ENCODE data around the genes XYLT2, SPATA20 and SPAG9.

- CAGE, long polyA plus RNA: no peak
- RRBS: 3% methylated on average over 2 of the region's 4 CpGs
These were observed 290 bp upstream of the COL1A1 start for GRCh38 chr17:50201718-50202123.

- CAGE, long polyA plus RNA: no peak
- RRBS: no CpG with 5 or more reads among the region's 10 CpGs
These were observed 5.8 kb downstream of the TMEM92 start for GRCh38 chr17:50279999-50280488.

GRCh38 chr17:50345992-50346960, at the start of gene XYLT2:
Gene XYLT2, plus strand, starts transcription at chr17:50346126.
- CAGE, long polyA plus RNA: no peak
- RRBS: 2% methylated on average over 50 of the region's 100 CpGs

GRCh38 chr17:50363672-50364369, 9.2 kb downstream of the MRPL27 start:
- CAGE, long polyA plus RNA: no peak
- RRBS: no CpG with 5 or more reads among the region's 9 CpGs

GRCh38 chr17:50364370-50365224, 8.4 kb downstream of the MRPL27 start:
- CAGE, long polyA plus RNA: no peak
- RRBS: no CpG with 5 or more reads among the region's 9 CpGs

DNA sequence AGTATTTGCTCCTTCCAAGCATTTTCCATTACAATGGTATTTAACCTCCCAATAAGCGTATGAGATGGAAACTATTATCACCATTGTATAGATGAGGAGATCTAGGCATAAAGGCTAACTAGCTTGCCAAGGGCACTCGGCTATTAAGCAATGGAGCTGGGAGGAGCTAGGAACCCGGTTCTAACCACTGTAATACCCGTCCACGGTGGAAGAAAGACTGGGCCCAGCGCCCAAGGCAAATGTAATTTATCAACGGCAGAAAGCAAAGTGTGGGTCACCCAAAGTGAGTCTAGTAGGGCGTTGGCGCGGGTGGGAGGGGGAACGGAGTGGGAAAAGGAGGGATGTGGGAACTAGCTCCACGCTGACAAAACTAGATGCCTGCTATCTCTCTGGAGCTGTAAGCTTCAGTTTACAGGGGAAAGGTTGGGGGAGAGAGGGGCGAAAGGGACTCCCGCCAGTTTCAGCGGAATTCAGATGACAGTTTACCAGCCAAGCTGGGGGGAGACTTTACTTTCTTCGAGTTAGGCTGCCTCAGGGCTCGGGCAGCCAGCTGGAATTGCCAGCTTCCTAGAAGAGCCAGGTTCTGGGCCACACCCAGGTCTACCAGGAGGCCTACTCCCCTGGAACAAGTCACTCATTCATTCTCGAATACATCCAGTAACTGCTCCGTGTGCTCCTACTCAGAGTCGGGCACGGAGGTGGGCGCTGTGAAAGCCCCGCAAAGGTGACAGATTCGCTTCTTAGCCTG, 928 bp downstream of the LRRC59 start:
- CAGE, long polyA plus RNA: no peak
- RRBS: no CpG with 5 or more reads among the region's 24 CpGs

DNA sequence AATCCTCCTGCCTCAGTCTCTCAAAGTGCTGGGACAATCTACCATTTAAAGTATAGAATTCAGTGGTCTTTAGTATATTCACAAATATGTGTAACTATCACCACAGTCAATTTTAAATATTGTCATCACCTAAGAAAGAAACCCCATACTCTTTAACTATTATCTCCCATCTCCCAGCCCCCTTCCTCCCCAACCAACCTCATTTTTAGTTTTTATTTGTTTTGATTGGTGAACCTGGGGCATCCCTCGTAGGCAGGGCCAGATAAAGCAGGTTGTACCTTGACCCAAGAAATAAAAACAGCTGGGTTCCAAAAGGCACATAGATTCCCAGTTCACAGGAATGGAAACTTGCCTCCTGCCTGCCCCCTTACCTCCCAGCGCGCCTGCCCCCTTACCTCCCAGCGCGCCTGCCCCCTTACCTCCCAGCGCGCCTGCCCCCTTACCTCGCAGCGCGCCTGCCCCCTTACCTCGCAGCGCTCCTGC, 2.9 kb upstream of the RSAD1 start:
- CAGE, long polyA plus RNA: no peak
- RRBS: no CpG with 5 or more reads among the region's 12 CpGs

GRCh38 chr17:50476309-50476947, 2.2 kb upstream of the RSAD1 start:
- CAGE, long polyA plus RNA: no peak
- RRBS: no CpG with 5 or more reads among the region's 16 CpGs

DNA sequence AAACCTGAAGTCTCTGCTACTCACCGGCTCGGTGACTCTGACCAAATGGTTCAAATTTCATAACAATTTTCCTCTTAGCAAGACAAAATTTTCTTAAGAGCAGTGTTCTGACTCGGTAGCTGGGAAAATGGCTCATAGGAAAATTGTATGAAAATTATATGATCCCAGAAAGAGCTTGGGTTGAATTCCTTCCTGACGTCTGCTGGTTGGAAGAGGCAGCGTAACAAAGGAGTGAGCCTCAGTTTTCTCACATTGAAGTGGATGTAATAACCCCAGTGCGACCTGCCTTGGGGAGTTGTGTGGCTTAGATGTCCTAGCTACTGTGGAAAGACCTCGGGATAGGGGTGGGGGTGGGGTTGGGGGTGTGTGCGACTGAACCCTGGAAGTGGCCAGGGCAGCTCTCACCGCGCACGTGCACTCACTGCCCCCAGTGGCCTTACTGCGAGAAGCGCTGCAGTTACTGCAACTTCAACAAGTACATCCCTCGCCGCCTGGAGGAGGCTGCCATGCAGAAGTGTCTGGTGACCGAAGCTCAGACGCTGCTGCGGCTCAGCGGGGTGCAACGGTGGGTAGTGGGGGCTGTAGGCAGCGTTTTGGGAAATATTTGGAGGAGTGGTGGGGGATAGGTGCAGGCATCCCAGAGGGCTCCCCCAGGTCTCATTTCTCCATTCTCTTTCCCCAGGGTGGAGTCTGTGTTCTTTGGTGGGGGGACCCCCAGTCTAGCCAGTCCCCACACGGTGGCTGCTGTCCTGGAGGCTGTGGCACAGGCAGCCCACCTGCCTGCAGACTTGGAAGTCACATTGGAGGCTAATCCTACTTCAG, 749 bp downstream of the RSAD1 start:
- CAGE, long polyA plus RNA: no peak
- RRBS: no CpG with 5 or more reads among the region's 22 CpGs

GRCh38 chr17:50484360-50485691, 6.2 kb downstream of the RSAD1 start:
- CAGE, long polyA plus RNA: no peak
- RRBS: no CpG with 5 or more reads among the region's 12 CpGs

DNA sequence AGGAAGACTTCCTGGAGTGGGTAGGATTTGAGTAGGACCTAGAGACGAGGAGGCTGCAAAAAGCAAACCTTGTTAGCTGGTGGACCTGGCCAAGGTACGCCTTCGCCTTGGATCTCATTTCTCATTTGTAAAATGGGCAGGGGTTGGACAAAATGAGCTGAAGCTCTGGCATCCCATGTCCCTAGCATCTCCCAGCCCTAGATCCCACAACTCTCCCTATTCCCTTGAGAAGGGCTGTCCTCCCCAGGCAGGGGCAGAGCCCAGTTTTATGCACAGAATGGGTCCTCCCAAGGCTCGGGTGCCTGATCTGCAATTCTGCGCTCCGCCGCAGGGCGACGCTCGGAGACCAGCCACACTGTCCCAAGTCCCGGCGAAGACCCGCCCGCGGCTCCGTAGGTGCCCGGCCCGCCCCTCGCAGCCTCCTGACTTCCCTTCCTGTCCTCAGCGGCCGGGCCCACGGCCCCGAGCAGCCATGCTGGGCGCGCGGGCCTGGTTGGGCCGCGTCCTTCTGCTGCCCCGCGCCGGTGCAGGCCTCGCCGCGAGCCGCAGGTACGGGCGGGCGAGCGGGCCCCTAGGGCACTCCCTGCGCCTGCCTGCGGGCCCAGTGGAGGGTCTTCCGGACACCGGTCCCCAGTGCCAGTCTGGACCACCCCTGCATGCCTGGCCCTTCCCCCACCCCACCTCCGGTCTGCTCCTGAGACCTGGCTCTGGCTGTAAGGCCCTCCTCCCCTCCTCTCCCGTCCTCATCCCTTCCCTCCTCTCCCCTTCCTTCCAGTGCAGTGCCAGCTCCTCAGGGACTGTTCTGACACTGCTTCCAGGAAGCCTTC, at the start of gene SPATA20:
TSS of gene SPATA20 (plus strand) at position 438 of the 827 bp plus-strand sequence.
- CAGE, long polyA plus RNA: start-site peak on the plus strand centred at position 433 of the sequence, 86 bp wide, 38 and 121 reads in 2 replicates
- RRBS: 1% methylated on average over 22 of the region's 45 CpGs

DNA sequence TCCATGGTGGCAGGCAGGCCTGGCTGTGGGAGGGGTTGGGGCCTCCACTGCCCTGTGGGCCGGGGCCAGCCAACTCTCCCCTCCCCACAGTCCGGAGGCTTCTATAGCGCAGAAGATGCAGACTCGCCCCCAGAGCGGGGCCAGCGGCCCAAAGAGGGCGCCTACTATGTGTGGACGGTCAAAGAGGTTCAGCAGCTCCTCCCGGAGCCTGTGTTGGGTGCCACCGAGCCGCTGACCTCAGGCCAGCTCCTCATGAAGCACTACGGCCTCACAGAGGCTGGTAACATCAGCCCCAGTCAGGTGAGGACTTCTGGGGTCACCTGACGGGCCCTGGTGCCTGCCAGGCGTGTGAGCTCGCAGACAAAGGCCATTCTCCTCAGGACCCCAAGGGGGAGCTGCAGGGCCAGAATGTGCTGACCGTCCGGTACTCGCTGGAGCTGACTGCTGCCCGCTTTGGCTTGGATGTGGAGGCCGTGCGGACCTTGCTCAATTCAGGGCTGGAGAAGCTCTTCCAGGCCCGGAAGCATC, 3.7 kb downstream of the SPATA20 start:
- CAGE, long polyA plus RNA: no peak
- RRBS: 47% methylated on average over 10 of the region's 22 CpGs

GRCh38 chr17:50558683-50559176, 1.8 kb upstream of the CACNA1G start:
- CAGE, long polyA plus RNA: no peak
- RRBS: 11% methylated on average over 4 of the region's 33 CpGs

- CAGE, long polyA plus RNA: no peak
- RRBS: no CpG with 5 or more reads among the region's 9 CpGs
These were observed 15.7 kb upstream of the ABCC3 start for GRCh38 chr17:50618980-50619423.

- CAGE, long polyA plus RNA: no peak
- RRBS: no CpG with 5 or more reads among the region's 17 CpGs
These were observed 26.9 kb downstream of the ABCC3 start for GRCh38 chr17:50661332-50662317.

- CAGE, long polyA plus RNA: no peak
- RRBS: no CpG with 5 or more reads among the region's 11 CpGs
These were observed 4.0 kb downstream of the TOB1 start for GRCh38 chr17:50861699-50863034.

GRCh38 chr17:50889518-50890122, 23.5 kb upstream of the TOB1 start:
- CAGE, long polyA plus RNA: no peak
- RRBS: no CpG with 5 or more reads among the region's 3 CpGs

GRCh38 chr17:50903609-50904988, 37.9 kb upstream of the TOB1 start:
- CAGE, long polyA plus RNA: no peak
- RRBS: 27% methylated on average over 1 of the region's 21 CpGs

- CAGE, long polyA plus RNA: no peak
- RRBS: 2% methylated on average over 34 of the region's 78 CpGs
These were observed at the start of gene SPAG9 for GRCh38 chr17:51120295-51120926. Gene SPAG9, minus strand, starts transcription at chr17:51120868.

DNA sequence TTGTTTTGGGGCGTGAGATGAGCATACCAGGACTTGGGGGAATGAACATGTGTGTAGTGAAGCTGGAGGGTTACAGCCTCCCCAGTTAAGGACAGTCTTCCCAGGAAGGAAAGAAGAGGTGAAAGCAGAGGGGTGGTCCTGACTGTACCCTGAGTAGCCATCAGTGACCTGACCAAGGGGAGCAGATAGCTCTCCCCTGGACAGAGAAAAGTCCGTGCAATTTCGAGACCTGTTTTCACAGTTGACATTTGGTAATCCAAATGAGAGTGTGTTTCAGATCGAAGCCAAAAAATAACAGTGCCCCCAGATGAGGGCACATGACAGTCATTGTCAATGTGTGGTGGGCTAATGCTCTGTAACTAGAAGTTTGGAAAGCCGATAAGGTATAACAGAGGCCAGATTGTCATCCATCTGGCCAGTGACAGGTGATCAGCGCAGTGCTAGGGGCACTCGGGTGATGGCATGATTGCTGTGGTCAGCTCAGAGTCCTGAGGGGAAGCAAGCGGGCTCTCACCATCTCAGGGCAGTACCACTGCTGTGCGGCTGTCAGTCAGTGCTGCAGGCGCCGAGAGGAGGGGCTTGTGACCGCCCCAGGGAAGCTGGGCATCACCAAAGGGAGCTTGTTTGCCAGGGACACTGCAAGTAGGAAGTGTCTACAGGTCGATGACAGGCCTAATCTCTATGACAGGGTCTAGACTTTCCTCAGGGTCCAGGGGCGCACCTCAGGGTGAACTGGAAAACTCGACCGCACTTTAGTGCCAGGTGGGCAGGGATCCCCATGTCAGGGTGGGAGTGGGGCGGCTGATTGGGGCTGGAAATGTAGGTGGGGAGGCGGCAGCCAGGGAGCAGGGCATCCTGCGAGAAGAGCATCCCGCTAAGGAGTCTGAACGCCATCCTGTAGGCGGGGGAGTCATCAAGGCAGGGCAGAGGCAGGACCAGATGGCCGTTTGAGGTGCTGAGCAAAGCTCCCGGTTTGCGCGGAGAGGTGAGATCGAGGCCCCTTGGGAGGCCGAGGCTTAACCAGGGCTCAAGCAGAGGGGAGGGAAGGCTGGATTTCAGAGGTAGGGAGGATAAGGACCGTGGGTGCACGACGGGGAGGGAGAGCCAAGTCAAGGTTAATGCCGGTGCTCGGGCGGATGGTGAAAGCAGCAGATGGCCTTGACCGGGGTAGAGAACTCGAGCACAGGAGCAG, 895 bp upstream of the NME2 start:
- CAGE, long polyA plus RNA: no peak
- RRBS: 0% methylated on average over 3 of the region's 36 CpGs